ENCODE measurements around the gene LYZL1.

DNA sequence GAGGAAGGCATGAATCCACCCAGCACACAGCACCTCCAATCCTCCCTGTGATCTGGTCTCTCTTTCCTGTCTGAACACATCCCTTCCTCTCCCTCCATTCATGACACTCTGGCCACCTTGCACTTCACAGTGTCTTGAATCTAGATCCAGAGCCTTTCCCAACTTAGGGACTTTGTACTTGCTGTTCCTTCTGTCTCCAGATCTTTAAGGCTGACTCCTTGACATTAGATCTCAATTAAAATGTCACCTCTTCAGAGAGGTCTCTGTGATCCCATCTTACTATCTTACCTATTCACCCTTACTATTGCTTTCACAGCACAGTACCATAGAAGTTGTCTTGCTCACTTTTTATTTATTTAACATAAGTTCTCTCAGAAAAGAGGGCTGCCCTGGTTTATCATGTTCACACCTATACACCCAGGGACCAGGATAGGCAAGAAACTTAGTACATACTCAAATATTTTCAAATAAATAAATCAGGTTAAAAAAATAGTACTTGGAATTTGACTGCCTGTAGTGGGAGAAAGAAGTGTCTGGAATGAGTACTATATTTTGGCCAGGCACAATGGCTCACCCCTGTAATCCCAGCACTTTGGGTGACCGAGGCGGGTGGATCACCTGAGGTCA, 139.6 kb downstream of the MPP7 start:
- PRO-cap = no peak

DNA sequence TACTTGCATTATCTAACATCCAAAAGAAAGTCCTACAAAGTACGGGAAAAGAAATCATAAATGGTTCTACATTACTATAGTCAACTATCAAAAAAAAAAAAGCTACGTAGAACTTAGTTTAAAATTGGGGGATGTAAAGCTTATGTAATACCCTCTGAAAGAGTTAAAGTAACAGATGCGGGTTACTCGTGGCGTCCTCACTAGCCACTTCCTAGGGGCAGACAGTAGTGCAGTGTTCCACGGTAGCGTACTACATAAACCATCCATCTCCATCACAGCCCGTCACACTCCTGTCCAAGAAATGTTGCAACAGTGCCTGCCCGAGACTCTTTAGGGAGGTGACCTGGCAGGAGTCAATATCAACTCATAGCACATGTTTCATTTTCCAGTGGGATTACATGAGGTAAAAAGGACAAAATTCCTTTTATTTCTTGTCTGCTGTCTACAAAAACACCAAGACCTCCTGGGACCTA, 100.1 kb downstream of the MPP7 start:
- PRO-cap = no peak

GRCh38 chr10:28432229-28432465, 100.8 kb upstream of the WAC start:
- PRO-cap = no peak

GRCh38 chr10:28463670-28464236, 69.2 kb upstream of the WAC start:
- PRO-cap = no peak

GRCh38 chr10:28879807-28880415, 202.6 kb downstream of the BAMBI start:
- PRO-cap = no peak

DNA sequence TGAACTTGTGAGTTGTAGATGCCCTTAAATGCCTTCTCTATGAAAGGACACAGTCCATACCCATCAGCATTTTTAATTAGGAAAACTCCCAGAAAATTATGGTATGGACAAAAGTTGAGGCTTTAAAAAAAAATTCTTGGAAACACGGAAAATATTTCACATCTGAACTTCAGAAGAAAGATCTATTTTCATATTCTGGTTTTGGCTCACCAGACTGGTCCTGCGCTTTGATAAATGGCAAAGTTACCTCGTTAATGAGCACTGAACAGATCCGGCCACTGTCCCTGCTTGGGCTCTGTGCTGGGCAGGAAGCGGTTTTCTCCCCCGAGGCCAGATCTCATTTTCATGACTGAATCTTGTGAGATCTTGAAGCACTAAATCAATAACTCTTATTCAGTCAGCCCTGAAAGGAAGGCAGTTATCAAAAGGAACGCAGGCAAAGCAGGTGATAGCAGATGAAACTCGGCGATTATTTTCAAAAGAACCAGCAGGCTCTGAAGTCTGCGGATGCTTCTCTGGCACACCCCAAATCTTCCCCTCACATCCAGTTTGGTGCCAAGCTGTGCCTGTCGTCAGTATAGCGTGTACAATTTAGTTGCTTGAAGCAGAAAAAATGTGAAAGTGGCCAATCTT, 228.6 kb downstream of the BAMBI start:
- PRO-cap = no peak

GRCh38 chr10:29288930-29289253, at the start of gene LYZL1:
LYZL1 (plus strand) TSS chr10:29289070.
- PRO-cap = no peak

DNA sequence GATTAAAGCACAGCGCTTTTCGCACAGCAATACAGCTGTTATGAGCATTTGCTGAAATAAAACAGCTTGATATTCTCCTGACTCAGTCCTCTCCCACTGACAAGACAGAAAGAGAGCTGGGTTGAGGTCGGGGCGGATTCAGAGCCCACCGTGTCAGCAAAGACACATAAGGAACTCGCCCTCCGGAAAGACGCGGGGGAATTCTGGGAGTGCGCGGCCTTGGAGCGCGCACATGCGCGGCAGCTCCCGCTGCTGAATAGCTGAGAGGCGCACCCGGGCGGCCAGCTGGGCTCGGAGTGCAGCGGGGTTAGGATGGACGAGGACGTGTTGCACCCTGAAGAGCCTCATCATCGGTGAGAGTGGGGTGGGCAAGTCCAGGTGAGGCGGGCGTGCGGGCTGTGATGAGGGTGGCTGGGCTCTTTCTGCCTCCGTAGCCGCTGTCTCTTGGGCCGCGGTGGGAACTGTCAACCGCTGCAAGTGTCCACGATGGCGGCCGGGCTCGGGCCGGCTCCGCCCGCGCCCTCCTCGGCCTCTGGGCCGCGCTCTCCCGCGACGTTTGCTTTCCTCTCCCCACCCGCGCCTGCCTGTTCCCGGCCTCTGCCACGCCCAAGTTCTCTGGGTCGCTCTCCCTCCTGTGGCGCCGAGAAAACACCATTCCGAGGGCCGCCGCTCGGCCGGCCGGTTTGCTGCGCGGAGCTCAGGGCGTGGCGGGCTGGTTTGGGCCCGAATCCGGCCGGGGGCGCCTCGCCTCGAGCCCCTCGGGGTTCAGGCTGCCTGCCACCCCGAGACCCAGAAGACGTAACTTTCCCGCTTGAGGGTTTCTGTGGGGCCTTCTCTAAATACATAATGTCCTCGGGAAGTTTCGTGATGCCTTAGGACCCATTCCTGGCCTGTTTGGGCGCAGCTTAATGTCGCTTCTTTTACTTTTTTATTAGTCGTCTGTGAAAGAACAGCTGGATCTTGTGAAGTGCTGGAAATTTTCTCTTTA, 120.7 kb downstream of the LYZL1 start:
- PRO-cap = bidirectional peak, plus-strand start at position 284 of the sequence, minus-strand start at position 298 of the sequence; bidirectional peak, plus-strand start at position 623 of the sequence, minus-strand start at position 534 of the sequence

DNA sequence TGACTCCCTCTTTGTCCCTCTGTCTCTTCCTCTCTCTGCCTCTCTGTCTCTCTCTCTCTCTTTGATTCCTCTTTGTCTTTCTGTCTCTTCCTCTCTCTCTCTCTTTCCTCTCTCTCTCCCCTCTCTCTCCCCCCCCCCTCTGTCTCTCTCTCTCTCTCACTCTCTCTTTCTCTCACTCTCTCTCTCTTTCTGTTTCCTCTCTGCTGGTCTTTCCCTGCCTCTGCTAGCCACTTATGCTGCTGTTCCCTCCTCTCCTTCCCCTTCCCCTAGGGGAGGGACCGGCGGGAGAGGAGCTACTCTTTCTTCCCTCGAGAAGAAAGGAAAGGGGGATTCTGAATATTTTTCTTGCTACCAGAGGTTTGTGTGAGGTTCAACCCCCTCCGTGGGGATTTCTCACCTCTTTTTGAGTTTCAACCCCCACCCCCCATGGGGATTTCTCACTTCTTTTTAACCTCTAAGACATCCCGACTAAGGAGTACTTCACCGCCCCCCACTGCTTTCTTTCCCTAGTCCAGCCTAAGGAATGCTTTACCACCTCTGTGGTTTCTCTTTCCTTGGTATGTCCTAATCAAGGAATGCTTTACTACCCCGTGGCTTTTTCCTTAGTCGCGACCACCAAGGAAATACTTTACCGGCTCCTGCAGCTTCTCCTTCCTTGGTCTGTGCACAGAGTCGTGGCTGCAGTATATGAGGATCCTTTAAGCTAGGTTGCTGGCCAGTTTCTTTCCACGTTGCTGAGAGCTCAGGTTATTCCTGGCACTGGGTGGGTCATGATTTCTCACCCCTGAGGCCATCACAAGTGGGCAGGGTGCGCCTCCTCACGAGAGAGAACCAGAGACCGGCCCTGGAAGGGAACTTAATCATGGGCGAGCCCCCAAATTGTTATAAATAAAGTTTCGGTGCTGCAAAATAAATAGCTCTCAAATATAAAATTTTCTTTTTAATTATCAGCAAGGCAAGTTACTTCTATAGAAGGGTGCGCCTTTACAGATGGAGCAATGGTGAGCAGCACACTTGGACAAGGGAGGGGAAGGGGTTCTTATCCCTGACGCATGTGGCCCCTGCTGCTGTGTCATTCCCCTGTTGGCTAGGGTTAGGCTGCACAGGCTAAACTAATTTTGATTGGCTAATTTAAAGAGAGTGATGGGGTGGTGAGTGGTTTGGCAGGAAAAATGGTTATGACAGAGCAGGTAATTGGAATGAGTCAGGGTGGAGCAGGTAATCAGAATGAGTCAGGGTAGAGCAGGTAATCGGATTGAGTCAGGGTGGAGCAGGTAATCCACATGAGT, 149.5 kb downstream of the LYZL1 start:
- PRO-cap = no peak

DNA sequence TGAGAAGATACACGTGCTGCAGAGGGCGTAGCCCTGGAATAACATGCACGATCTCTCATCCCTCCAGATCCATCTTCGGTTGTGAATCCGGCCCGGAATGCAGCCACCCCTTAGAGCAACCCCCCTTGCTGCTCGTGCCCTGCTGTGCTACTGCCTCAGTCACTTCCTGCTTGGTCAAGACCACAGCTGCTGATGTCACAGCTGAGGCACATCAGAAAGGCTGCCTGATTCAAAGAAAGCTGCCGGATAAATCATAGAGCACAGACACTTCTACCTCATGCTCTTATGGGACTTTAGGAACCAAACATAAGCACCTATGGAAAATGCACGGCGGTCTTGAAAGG, 152.0 kb downstream of the SVIL start:
- PRO-cap = no peak

- PRO-cap = no peak
Measured at GRCh38 chr10:29484478-29484878, 150.3 kb downstream of the SVIL start.

DNA sequence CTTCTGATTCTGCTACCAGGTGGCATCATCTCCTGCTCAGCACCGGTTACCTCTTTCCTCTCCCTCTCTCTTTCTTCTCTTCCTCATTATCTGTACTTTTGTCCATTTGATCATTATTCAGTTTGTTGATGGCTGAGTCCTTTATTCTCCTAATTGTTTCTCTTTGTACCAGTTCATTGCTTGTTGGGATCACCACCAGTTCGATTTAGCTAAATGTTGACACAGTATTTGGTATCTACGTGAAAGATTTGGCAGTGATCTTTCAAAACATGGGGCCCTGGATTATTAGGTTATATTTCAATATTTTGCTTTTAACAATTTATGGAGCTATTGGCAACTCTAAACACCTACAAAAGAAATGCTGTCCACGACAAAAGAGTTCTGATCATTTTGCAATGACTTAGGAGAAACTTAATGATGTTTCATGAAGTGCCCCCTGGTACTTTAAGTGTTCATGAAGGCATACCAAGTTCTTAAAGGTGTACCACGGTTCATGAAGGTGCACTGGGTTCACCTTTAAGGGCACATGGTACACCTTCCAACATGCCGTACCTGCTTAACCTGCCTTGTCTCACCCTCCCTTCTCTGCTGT, 32.9 kb downstream of the SVIL start:
- PRO-cap = no peak

DNA sequence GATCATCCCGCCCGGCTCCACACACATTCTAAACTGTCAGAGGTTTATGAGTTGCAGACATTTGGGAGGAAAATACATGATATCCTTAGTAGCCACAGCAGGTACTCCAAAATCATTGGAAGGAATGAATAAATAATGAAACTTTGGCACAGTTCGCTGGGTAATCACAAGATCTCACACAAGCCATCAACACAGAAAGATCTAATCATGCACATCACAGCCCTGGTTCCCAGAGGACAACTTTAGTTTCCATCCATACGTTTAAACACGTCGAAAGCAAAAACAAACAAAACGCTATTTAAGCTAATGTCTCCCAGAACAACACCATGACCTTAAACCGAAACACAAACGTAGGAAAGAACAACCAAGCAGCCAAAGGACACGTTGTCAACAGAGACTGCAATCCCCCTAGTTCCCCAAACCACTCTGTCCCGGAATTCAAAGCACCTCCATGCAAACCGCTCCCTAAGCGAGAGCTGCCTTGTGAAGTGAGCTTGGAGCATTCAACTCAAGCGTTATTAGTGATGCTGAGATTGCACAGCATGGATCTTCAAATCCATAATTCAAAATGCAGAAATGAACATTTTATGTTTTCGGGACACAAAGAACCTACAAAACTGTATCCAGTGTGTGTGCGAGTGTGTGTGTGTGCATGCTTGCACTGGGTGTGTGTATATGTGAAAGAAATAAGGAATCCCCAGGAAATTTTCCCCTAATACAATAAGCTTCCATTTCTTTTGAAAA, 12.2 kb downstream of the SVIL start:
- PRO-cap = no peak

DNA sequence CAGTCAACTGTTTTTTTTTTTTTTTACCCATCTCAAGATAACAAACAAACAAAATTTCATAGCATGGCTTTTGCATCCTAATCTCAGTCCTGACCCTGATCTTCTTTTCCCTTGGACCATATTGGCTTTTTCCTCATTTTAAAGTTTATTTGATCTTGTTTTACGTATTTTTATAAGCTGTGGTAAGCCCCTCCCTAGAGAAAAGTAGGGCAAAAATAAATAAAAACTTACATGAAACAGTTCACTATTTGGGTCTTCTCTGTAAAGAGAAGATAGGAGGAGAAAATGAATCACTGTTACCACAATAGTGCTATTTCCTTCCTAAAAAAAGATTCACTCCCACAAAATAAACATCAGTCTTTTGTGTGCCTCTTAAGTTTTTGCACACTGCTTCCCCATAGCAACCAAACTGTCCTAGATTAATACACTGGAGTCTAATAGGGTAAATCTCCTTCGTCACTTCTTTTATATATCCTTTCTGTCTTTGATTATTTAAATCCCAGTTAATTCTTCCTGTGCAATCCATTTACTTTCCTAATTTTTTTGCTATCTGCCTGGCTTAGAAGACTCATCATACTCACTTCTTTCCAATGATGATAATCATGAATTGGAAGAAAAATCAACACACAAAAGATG, 1.4 kb upstream of the SVIL start:
- PRO-cap = no peak

GRCh38 chr10:29647481-29647929, 12.7 kb upstream of the SVIL start:
- PRO-cap = unidirectional peak, plus-strand start at chr10:29647661

DNA sequence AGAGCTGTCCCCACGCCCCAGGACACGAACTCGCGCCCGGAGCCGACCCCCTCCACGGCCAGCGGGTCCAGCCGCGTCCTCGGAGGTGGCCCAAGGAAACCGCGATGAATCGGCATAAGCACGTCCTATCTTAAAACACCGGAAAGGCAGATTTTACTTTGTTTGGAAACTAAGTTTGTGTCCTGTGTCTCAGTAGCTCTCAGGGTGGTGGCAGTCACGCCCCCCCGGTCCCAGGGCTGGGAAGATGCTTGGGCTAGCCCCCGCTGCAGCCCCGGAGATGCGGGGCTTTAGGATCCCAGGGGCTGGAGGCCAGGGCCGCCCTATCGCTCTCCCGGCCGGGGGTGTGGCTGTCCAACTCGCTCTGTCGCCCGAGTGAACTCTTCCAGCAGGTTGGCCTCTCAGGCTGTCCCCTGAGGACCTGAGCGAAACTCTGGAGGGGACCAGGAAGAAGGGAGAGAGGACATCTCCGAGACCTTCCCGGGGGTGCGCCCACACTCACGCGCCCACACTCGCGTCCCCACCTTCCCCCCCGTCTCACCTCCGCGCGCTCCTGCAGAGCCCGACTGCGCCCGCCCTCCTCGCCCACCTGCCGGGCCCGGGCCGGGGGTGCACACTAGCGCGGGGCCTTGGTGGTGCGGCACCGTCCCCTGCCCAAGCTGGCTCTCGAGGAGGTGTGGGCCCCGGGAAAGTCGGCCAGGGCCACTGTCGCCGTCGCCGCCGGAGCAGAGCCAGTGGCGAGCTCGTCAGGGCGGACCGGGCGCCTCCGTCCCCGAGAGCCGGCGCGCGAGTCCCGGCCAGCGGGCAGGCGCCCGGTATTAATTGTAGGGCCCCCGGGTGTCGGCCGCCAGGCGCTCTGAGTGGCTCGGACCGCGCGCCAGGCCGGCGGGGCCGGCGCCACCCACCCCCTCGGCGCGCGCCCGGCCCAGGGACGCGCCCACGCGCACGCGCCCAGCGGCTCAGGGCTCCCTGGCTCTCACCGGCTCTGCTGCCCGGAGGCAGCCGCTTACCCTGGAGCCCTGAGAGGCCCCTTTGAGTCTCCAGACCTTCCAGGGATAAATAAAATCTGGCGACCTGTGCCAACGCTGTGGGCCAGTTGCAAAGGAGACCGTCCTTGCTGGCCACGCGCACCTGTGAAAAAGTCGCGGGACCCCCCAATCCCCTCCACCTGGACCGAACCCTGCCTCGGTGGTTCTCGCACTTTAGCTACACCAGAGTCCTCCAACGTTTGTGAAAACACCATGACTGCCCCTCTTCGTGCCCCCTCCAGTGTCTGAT, 101.8 kb upstream of the SVIL start:
- PRO-cap = bidirectional peak, plus-strand start at position 364 of the sequence, minus-strand start at position 363 of the sequence; bidirectional peak, plus-strand start at position 406 of the sequence, minus-strand start at position 432 of the sequence; bidirectional peak, plus-strand start at position 847 of the sequence, minus-strand start at position 789 of the sequence

DNA sequence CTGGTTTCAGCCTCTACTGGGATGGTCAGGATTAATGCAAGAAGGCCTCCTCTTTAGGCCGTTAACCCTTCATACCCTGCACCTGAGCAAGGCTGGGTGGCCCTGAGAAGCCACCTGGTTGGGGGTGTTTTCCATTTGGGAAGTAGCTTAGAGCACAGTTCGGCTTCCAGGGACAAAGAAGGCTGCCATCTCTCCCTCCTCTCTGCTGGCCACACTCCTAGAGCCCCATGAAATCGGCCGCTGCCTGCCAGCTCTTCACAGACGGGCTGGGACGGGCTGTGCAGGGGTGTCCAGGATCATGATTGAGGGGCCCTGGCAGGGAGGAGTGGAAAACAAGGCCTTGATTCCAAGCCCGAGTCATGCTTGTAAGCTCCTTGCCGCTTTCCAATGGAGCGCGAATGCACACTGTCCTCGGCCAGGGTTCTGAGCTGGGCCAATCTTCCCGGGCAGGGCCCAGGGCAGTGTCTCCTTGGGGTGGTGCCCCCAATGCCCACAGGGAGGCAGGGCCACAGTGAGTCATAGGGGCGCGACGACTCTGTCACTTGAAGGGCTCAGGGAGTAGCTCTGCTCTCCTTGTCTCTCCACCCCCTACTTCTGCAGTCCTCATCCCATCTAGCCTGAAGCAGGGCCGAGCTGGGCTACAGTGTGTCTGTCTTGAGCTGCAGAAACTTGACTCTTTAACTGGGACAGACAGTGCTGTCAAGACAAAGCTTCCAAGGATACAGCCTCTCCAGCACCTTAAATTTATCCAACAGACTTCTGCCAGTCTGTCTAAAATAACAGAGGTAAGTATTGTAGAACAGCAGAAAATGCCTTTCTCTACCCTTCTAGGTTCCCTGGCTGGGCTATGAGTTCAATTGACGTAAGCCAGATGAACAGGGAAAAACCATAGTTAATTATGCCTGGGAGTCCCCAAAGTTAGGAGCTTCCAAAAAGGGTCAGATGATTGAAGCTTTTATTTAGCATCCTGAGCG, 186.2 kb upstream of the SVIL start:
- PRO-cap = no peak

DNA sequence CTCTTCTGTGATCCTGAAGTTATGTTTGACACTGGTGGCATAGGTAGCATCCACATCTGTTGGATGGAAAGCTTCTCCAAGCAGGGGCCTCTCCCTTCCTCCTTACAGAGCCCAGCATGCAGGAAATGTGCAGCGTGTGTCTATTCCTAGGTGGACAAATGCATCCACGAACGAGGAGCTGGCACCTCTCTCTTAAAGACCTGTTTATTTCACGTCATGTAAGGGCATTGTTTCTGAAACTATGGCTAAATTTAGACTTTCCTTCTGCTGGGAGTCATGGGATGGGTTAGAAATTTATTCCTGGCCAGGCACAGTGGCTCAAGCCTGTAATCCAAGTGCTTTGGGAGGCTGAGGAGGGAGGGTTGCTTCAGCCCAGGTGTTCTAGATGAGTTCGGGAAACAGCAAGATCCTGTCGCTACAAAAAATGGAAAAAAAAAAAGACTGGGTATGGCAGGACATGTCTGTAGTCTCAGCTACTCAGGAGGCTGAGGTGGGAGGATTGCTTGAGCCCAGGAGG, 208.4 kb upstream of the SVIL start:
- PRO-cap = bidirectional peak, plus-strand start at position 427 of the sequence, minus-strand start at position 159 of the sequence

- PRO-cap = bidirectional peak, plus-strand start at chr10:29849834, minus-strand start at chr10:29849567
Measured at GRCh38 chr10:29849500-29849983, 209.8 kb downstream of the JCAD start.

DNA sequence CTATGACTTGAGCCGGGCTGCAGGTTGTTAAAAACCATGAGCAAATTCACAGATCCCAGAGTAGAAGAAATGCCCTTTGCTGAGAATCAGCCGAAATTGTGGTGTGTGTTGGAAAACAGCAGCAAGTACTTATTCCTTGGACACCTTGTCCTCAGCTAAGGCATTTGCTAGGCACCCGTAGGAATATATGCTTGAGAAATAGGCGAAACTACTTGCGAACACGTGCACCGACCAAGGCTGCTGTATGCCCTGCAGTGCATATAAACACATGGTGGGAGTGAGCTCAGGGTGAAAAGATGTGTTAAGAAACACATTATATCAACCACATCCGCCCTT, 199.3 kb downstream of the JCAD start:
- PRO-cap = no peak

Measured in rectum (tissue), 1 donor.